SK-N-SH (cell line): Measurements from ENCODE around the gene CLDN9.

GRCh38 chr16:2486967-2487506 is 12.1 kb downstream of the TBC1D24 start:
- RRBS, result no CpG with 5 or more reads among the region's 23 CpGs
CAGE:
- cytosol, long polyA plus RNA, result no peak
- long polyA plus RNA, result no peak
- nucleus, long polyA plus RNA, result no peak

DNA sequence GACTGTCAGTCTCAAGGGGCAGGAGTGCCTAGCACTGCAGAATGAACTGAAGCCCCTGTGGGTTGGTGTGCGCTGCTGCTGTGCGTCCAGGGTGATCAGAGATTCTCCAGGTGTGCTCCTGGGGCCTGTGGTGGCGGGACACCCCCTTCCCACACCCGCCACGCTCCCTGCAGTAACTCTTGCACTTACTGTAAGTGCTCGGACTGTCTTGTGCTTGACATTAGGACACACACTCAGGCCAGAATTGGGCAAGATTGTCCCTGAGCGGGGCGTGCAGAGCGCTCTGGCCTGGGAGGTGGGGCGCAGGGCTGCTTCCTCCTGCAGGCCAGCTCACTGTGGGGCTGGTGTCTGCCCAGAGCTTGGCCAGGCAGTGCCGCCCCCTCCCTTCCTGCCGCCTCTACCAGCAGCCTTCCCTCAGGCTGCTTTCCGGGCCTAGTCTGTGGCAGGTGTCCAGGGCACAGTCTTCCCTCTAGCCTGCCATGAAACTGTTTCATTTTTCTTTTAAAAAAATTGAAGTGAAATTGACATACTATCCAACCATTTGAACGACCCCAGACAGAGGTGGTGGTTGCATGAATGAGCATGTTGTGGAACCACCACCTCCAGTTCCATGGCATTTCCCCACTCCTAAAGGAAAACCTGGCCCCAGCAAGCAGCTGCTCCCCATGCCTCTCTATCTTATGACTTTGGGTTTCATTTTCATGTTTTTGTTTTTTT is 6.0 kb upstream of the ATP6V0C start:
- RRBS, result no CpG with 5 or more reads among the region's 14 CpGs
CAGE:
- cytosol, long polyA plus RNA, result no peak
- long polyA plus RNA, result no peak
- nucleus, long polyA plus RNA, result no peak

DNA sequence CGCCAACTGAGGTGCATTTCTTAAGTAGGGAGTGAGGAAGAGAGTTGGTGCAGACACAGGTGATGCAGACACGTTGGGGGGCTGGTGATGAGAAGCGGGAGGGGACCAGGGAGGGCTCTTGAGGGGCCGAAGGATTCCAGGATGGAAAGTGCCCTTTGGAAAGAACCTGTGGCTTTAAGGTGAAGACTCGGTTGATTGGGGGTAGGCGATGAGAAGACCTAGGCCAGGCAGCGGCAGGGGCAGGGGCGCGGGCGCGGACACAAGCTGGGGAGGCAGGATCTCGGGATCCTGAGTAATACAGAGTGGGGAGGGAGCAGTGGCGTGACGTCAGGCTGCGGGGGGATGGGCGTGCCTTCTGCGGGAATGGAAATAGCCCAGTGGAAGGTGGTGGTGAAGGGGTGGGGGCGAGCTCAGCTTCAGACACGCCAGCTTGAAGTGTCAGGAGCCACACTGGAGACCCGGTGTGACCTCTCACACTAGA is 2.4 kb upstream of the ATP6V0C start:
- RRBS, result no CpG with 5 or more reads among the region's 20 CpGs
CAGE:
- cytosol, long polyA plus RNA, result no peak
- long polyA plus RNA, result no peak
- nucleus, long polyA plus RNA, result no peak

- RRBS, result no CpG with 5 or more reads among the region's 20 CpGs
CAGE:
- cytosol, long polyA plus RNA, result no peak
- long polyA plus RNA, result no peak
- nucleus, long polyA plus RNA, result no peak
Observed at GRCh38 chr16:2598192-2598809, 60.5 kb downstream of the PDPK1 start.

- RRBS, result no CpG with 5 or more reads among the region's 13 CpGs
CAGE:
- cytosol, long polyA plus RNA, result no peak
- long polyA plus RNA, result no peak
- nucleus, long polyA plus RNA, result no peak
Observed at GRCh38 chr16:2679634-2680417, 2.5 kb upstream of the KCTD5 start.

GRCh38 chr16:2757088-2757722 is 4.8 kb downstream of the SRRM2 start:
- RRBS, result no CpG with 5 or more reads among the region's 11 CpGs
CAGE:
- cytosol, long polyA plus RNA, result no peak
- long polyA plus RNA, result no peak
- nucleus, long polyA plus RNA, result no peak

DNA sequence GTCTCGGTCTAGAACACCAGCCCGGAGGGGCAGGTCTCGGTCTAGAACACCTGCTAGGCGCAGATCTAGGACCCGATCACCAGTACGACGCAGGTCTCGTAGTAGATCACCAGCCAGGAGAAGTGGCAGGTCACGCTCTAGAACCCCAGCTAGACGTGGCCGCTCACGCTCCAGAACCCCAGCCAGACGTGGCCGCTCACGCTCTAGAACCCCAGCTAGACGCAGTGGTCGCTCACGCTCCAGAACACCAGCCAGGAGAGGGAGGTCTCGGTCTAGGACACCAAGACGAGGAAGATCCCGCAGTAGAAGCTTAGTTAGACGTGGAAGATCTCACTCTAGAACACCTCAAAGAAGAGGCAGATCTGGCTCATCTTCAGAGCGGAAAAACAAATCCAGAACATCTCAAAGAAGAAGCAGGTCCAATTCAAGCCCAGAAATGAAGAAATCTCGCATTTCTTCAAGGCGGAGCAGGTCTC is 9.9 kb downstream of the SRRM2 start:
- RRBS, result 99% methylated on average over 2 of the region's 25 CpGs
CAGE:
- cytosol, long polyA plus RNA, result no peak
- long polyA plus RNA, result no peak
- nucleus, long polyA plus RNA, result no peak

GRCh38 chr16:2883423-2884488 is 741 bp downstream of the FLYWCH2 start:
- RRBS, result 2% methylated on average over 8 of the region's 59 CpGs
CAGE:
- cytosol, long polyA plus RNA, result no peak
- long polyA plus RNA, result no peak
- nucleus, long polyA plus RNA, result no peak

DNA sequence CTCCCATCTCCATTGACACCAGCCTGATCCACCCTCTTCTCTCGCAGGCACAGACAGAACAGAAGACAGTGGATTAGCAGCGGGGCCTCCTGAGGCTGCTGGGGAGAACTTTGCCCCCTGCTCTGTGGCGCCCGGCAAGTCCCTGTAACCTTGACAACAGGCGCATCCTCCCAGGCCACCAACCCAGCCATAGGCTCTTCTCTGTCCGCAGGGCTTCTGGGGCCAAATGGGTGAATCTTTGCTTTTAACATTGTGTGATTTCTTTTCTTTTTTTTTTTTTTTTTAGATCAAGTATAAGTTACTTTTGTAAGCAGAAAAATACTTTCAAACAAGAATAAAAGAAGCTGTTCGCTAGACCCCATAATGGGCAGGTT is 12.7 kb upstream of the FLYWCH1 start:
- RRBS, result no CpG with 5 or more reads among the region's 7 CpGs
CAGE:
- cytosol, long polyA plus RNA, result no peak
- long polyA plus RNA, result no peak
- nucleus, long polyA plus RNA, result no peak

DNA sequence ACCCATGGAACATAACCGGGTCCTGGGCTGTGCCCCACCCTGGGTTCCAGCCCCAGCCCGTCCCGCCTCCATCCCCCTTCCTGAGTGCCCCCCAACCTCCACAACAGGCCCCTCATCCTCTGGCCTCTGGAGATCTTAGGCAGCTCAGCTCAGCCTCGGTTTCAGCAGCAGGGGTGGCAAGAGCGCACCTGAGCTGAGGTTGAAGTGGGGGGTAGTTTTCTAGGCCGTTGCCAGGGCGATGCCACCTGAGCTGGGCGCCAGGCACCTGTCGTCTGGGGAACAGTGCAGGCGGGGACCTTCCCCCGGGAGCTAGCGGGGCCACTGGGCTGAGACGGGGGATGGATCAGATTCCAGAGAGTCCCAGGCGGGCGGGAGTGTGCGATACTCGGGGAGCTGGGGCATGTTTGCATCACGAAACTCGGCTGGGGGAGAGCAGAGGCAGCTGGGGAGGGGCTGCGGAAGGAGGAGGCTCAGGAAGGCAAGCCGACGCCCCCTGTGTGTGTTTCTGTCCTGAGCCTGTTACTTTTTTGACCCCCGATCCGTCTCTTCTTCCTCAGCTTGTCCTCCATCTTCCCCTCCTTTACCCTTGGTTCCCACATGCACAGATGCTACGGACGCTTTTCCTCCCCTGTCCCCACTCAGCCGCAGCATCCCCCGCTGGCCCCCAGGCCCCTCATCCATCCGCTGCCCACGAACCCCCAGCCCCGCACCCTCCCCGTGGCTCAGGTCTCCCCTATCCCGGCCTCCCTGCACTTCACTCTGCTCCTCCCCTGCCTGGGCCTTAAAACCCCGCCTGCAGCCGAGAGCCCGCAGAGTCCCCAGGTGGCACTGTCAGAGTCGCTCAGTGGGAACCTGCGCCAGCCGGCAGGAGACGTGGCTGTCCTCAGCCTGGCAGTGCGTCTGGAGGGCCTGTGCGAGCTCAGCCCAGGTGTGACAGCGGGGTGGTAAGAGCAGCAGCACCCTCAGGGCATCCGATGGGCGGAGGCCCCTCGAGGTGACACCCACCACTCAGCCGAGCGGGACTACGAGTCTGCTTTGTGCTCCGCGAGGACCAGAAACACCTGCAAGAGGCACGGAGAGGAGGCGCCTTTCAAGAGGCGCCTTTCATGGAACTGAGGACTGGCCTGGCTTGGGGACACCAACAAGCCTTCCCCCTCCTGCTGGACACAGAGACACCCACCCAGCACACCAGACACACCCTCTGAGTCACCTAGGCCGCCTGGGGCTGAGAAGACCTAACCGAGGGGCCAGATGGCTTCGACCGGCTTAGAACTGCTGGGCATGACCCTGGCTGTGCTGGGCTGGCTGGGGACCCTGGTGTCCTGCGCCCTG is at the start of gene CLDN9:
TSS of gene CLDN9 (plus strand) at position 812 of the 1,332 bp plus-strand sequence.
- RRBS, result no CpG with 5 or more reads among the region's 59 CpGs
CAGE:
- cytosol, long polyA plus RNA, result no peak
- long polyA plus RNA, result no peak
- nucleus, long polyA plus RNA, result no peak

GRCh38 chr16:3123486-3123888 is 11.1 kb downstream of the ZNF205 start:
- RRBS, result no CpG with 5 or more reads among the region's 10 CpGs
CAGE:
- cytosol, long polyA plus RNA, result no peak
- long polyA plus RNA, result no peak
- nucleus, long polyA plus RNA, result no peak

DNA sequence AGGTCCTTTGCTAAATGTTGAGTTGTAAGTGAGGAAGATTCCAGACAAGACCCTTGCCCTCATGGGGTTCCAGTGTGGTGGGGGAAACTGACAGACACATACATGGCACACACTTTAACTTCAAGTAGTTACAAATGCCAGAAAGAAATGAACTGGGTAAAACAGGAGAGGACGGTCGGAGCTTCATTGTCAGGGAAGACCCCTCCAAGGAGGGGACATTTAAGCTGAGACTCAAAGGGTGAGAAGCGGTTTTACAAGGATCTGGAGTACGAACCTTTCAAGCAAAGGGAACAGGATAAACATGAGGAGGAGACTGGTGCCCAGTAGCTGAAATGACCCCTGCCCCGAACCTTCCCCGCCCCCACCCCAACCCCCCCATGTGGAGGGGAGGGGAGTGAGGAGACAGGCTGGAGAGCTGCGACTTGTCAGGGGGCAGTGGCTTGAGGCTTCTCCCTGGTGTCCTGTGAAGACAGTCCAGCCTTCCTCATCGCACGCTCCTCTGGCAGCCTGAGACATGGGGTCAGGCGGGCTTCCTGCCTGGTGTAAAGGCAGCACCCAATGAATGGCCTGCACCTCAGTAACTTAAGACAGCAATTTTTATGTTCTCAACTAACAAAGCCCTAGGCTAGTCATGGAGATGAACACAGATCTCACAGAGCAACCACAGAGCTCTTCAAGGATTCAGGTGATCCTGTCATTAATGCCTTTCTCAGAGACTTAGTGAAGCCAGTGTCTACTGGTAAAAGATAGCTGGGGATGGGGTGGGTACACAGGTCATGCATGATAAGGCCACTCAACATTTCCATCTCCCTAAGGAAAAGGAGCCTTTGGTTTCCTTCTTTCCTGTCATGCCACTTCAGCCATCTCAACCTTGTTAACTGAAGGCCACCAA is 9.2 kb upstream of the ZNF213 start:
- RRBS, result no CpG with 5 or more reads among the region's 10 CpGs
CAGE:
- cytosol, long polyA plus RNA, result no peak
- long polyA plus RNA, result no peak
- nucleus, long polyA plus RNA, result no peak

DNA sequence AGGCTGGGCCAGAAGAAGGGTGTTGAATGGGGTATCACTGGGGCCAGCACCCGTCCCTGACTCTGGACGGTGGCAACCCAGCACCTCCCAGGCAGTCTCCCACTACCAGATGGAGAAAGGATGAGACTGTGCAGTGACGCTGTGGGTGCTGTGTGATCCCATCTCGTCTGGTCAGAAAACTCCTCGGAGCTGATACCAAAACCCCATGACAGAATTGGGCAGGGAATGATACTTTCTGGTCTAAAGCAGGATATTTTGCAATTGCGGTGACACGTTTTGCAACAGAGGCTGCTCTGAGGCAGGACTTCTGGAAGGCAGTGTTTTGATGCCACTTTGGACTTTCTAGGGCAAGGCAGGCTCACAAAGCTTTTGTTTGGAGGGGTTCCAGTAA is 2.6 kb upstream of the MEFV start:
- RRBS, result no CpG with 5 or more reads among the region's 7 CpGs
CAGE:
- cytosol, long polyA plus RNA, result no peak
- long polyA plus RNA, result no peak
- nucleus, long polyA plus RNA, result no peak

- RRBS, result no CpG with 5 or more reads among the region's 37 CpGs
CAGE:
- cytosol, long polyA plus RNA, result no peak
- long polyA plus RNA, result no peak
- nucleus, long polyA plus RNA, result no peak
Observed at GRCh38 chr16:3431630-3432487, 11.4 kb downstream of the ZNF597 start.

DNA sequence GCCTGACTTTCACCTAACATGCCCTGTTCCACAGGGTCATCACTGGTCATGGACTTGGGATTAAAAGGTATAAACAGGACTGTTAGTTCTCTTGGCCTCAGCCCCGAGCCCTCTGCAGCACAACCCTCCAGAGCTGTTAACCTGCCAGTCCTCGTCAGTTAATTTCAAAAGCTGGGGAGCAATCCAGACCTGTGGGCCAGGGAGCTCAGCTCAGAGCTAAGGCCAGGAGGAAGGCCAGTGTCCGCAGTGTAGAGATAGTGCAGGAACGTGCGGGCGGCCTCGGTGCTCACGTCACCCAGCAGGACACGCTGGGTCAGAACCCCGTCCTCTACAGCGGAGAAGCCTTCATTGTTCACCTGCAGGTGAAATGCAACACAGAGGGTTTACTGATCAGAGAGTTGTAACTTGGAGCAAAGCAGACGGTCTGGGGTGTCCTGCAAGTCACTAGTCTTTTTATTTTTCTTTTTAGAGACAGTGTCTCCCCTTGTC is 15.4 kb upstream of the NLRC3 start:
- RRBS, result no CpG with 5 or more reads among the region's 12 CpGs
CAGE:
- cytosol, long polyA plus RNA, result no peak
- long polyA plus RNA, result no peak
- nucleus, long polyA plus RNA, result no peak

- RRBS, result no CpG with 5 or more reads among the region's 33 CpGs
CAGE:
- cytosol, long polyA plus RNA, result no peak
- long polyA plus RNA, result no peak
- nucleus, long polyA plus RNA, result no peak
Observed at GRCh38 chr16:3677437-3678576, 23.3 kb downstream of the DNASE1 start.

GRCh38 chr16:3717763-3718421 is 568 bp upstream of the TRAP1 start:
- RRBS, result 0% methylated on average over 3 of the region's 25 CpGs
CAGE:
- cytosol, long polyA plus RNA, result no peak
- long polyA plus RNA, result no peak
- nucleus, long polyA plus RNA, result no peak

DNA sequence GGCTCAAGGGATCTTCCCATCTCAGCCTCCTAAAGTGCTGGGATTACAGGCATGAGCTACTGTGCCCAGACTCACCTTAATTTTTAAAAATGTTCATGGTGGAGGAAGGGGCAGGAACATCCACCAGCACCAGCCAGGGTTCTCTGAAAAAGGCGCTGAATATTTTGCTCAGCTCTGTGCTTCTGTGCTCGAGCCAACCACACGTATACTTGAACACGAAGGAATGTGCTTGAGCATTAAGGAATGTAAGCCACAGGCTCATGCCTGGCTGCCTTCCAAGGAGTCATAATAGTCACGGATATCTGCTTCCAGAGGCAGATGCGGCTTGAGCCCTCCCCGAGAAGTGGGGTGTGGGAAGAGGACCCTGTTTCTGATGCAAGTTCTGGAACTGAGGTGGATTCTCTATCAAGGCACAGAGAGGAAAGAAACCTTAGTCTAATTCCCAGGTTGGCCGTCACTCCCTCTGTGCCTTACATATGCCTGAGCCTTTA is 65.6 kb upstream of the CREBBP start:
- RRBS, result no CpG with 5 or more reads among the region's 8 CpGs
CAGE:
- cytosol, long polyA plus RNA, result no peak
- long polyA plus RNA, result no peak
- nucleus, long polyA plus RNA, result no peak

- RRBS, result no CpG with 5 or more reads among the region's 19 CpGs
CAGE:
- cytosol, long polyA plus RNA, result no peak
- long polyA plus RNA, result no peak
- nucleus, long polyA plus RNA, result no peak
Observed at GRCh38 chr16:4011201-4011908, 104.9 kb downstream of the ADCY9 start.

DNA sequence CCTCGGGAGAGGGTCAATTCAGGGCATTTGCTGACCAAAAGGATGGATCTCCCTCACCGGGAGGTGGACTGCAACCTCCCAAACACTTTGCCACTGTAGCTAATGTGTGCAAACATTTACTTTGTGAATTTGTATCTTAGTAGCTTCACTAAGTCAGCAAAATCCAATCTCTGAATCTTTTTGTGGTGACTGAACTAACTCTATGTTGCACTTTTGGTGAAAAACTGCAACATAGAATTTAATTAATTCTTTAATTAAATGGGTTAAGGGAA is 48.6 kb downstream of the ADCY9 start:
- RRBS, result no CpG with 5 or more reads among the region's 2 CpGs
CAGE:
- cytosol, long polyA plus RNA, result no peak
- long polyA plus RNA, result no peak
- nucleus, long polyA plus RNA, result no peak